RPMI7951 (cell line): ENCODE measurements around a stretch of chr10.

- RAMPAGE, long total RNA: no peak
These were observed 41.0 kb upstream of the DLG5 start for GRCh38 chr10:77967477-77967973.

DNA sequence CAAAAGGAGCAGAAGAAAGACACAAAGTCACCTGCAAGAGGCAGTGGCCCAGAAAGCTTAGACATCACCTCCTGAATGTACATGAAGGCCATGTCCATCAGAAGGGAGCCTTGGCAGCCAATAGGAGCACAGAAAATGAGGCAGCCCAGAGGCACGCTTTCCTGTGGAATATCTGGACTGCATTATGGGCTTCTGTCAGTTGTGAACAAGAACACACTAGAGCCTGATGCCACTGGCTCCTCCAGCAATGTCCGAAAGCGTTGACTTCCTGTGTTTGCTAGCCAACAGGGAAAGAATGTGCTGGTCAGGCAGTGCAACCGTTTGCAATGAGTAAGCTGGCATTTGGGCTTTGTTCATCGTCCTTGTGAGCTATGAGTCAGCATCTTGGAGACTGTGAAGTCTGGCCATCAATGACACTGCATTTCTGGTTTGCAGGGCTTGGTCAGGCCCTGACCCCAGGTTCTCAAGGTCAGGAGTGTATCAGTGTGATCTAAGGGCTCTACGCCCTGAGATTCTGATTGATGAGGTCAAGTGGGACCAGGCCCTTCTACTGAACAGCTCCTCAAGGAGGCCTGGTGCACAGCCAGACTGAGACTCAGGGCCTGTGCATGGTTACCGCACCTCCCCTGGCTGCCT, 222.4 kb downstream of the RPS24 start:
- RAMPAGE, long total RNA: no peak

- RAMPAGE, long total RNA: no peak
These were observed 368.3 kb downstream of the RPS24 start for GRCh38 chr10:78401943-78402413.

DNA sequence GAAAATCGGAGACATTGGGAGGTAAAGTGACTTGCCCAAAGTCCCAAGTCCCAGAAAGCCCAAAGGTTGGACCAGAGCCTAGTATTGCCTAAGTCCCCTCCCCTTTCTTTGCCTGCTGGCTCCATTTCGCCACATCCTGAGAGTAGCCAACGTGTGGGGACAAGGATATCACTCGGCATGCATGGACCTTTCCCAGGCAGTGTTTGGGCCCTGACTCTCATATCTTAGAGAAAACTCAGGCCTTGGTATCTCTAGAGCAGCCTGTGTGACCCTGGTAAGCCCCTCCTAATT, 294.2 kb upstream of the ZMIZ1 start:
- RAMPAGE, long total RNA: no peak

- RAMPAGE, long total RNA: no peak
These were observed 9.0 kb upstream of the ZMIZ1 start for GRCh38 chr10:79059737-79060259.

DNA sequence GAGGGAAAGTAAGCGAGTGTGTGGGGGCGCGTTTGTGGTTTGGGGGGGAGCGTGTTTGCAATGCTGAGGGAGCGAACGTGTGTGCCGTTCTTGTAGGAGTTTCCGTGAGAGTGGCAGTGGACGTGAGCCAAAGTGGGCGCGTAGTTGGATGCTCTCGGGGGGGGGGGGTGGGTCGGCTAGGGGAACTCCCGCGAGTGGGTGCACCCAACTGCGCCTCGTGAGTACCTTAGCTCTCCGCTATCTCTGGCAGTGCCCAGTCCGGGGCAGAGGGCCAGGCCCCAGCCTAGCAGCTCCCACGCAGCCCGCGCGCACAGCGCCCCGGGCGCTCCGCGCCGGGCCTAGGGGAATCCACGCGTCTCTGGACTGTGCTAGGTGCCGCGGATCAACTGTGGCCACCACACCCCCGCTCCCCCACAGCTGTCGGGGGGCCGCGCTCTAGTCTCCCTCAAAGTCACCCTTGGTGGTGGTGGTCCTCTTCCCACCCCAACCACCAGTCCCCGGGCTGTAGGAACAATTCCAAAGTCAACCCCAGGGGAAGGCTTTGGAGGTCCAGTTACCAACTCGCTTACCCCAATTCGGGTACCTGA, 842 bp upstream of the ZMIZ1 start:
- RAMPAGE, long total RNA: no peak

GRCh38 chr10:79077384-79078189, 8.8 kb downstream of the ZMIZ1 start:
- RAMPAGE, long total RNA: no peak

- RAMPAGE, long total RNA: no peak
These were observed 19.1 kb downstream of the ZMIZ1 start for GRCh38 chr10:79087368-79088776.

GRCh38 chr10:79148169-79149273, 79.8 kb downstream of the ZMIZ1 start:
- RAMPAGE, long total RNA: no peak

GRCh38 chr10:79237342-79238552, 109.5 kb upstream of the PPIF start:
- RAMPAGE, long total RNA: no peak

DNA sequence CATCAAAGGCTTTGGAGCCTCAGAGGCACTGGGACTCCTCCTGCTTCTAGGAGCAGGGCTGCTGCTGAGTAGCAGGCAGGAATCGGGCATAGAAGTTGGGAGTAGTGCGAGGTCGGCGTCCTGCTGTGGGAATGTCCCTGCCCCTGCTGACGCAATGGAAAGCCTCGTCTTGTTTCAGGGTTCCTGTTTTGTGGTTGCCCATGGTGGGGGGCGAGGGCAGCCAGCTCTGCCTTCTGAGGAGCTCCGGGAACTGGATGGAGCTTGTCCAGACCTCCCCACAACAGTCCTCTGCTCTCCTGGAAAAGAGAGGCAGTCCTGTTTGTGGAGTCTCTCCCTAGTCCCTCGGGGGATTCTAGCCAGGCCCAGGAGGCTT, 98.8 kb upstream of the PPIF start:
- RAMPAGE, long total RNA: no peak

- RAMPAGE, long total RNA: no peak
These were observed 81.2 kb upstream of the PPIF start for GRCh38 chr10:79266131-79266442.

DNA sequence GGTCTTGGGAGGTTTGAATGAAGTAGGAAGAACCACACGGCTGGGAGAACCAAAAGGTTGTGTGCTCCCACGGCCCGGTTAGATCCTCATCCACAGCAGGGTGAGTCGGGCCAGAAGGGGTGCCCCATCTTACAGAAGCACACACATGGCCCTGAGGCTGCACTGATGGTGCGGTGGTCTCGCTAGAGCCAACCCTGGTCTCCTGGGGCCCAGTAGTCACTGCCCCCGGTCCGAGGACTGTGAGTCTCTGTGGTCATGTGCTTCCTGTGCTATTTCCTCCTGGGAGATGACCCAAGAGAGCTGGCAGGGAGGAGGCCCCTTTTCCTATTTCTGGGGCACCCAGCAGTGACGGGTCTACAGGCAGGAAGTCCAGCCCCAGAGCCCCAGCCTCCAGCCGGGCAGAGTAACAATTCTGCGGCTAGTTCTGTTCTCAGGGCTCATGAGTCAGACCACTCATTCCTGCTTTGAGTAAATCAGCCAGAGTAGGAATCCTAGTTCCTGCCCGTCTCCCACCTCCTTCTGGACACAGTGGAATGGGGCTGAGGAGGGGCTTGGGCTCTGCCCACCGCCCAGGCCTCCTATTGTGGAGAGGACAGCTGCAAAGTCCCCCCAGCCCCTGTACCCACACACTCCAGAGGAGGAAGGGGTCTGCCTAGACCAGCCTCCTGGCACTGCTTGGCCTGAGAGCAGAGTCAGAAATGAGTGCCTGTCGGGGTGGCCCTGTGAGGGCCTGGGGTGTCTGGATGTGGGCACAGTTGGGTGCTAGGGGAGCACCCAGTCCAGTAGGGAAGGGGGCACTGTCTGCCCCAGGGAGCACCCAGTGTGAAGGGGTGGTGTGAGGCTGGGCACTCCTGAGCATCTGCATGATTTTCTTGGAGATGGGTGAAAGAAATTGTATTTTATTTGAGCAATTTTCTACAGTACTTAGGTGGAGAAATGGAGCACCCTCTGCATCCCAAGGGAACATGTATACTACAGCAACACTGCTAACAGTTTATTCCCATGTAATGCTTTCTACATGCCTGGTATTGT, 80.5 kb upstream of the PPIF start:
- RAMPAGE, long total RNA: no peak

DNA sequence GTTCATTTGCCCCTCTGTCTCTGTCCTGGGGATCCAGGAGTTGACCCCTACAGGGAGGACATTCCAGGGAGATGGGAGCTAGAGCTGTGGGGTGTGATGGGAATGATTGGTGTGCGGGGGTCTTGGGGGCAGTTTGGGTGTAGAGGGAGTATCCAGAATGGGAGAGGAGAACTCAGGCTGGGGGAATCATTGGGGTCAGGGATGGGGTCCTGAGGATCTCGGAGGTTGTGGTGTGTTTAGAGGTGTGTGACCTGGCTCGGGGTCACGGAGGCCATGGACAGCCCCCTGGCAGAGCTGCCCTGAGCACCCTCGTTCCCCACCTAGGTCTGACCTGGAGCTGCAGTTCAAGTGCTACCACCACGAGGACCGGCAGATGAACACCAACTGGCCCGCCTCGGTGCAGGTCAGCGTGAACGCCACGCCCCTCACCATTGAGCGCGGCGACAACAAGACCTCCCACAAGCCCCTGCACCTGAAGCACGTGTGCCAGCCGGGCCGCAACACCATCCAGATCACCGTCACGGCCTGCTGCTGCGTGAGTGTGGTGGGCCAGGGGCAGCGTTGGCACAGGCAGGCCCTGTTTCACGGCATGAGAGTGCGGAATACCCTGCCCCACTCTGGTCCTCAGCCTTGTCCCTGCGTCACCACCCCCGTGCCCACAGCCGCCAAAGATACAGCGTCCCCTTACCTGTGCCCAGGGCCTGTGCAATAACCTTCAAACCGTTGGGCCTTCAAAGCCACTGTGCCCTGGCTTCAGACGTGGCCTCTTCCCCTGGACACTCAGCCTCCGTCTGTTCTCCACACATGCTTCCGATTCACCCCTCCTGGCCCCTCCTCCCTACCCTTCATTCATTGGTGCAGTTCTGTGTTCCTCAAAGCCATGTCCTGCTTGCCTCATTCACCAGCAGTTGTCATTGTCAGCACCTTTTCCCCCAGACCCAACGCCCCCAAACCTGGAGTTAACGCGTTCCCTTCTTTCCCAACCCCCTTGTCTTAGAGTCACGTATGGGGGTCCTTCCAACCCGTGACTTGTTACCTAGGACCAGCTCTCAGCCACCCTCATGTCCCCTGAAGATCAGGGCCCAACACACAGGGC, 46.5 kb upstream of the PPIF start:
- RAMPAGE, long total RNA: no peak

DNA sequence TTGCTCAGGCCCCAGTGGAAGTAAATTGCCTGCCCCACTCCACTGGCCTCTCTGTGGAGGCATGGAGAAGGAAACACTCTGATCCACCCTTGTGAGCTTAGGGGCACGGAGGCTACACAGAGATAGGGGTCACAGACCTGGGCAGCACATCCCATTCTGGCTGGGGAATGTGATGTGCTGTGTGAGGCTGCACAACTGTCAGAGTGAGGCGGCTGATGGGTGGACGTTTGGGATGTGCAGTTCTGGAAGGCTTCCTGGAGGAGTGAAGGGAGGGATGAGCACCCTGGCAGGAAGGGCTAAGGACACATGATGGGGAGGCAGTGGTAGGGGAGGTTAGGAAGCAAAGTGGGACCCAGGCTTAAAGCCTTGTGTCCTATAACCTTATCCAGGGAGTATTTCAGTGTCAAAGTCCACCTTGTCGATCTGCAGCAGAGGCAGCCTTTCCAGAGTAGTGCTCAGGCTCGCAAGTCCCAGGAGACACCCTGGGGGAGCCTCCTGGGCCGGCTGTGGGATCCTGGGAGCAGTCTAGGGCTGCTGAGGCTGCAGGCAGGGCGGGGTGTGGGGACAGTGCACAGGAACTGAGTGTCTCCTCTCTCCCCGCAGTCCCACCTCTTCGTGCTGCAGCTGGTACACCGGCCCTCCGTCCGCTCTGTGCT, 45.6 kb upstream of the PPIF start:
- RAMPAGE, long total RNA: no peak

DNA sequence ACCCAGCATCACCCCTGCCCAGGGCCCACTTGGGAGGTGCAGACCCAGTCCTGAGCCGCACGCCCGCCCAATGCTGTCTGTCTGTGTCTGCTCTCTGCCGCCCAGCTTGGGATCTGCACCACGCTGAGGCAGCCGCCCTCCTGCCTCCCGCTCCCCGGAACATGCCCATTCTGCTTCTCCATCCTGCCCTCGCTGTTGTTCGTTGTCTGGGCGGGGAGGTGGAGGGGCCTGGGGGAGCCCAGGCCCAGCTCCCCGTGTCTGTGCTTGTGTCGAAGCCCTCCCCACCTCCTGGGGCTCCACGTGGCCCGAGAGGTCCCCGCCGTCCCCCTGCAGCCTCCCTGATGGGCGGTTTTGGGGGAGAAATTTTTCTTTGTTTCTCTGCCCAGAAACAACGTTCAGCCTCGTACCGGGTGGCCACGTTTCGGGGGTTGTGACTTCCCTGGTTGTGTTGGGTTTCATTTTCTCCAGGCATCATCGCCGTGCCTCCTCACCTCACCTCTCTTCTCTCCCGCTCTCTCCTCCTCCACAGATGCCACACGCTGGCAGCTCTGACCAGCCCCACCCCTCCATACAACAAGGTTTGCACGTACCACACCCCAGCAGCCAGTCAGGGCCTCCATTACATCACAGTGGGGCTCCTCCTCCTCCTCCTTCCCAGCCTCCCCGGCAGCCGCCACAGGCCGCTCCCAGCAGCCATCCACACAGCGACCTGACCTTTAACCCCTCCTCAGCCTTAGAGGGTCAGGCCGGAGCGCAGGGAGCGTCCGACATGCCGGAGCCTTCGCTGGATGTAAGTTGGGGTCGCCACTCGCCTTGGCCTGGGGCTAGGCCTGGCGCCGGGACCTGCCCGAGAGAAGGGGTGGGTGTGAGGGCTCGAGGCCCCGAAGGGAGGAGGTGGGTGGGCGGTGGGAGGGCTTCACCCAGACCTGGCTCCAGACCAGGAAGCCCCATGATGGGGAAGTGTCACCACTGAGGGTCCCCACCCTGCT, 36.6 kb upstream of the PPIF start:
- RAMPAGE, long total RNA: no peak

GRCh38 chr10:79311415-79312018, 35.8 kb upstream of the PPIF start:
- RAMPAGE, long total RNA: no peak

DNA sequence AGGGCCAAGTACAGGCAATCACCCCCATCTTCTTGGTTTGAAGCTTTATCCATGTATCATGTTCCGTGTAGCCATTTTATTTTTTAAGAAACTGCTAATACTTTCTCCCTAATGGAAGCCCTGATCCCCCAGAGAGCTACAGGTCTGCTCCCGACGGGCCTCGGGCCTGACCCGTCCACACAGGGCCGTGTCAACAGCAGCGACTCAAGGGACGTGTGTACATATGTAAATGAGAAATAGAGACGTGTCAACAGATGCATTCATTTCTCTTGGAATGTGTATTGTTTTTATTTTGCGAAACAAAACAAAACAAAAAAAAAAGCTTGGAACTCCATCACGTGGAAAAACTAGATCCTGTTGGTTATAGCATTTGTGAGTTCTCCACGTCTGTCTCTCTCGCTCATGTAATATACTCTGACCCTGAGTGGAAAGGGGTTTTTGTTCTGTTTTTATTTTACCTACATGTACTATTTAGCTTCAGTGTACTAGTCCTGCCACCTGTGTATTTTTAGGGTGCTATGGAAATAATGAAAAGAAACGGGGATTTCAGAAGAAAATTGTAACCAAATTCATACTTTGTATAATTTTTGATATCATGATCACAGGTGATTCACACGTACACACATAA, 31.6 kb upstream of the PPIF start:
- RAMPAGE, long total RNA: no peak

DNA sequence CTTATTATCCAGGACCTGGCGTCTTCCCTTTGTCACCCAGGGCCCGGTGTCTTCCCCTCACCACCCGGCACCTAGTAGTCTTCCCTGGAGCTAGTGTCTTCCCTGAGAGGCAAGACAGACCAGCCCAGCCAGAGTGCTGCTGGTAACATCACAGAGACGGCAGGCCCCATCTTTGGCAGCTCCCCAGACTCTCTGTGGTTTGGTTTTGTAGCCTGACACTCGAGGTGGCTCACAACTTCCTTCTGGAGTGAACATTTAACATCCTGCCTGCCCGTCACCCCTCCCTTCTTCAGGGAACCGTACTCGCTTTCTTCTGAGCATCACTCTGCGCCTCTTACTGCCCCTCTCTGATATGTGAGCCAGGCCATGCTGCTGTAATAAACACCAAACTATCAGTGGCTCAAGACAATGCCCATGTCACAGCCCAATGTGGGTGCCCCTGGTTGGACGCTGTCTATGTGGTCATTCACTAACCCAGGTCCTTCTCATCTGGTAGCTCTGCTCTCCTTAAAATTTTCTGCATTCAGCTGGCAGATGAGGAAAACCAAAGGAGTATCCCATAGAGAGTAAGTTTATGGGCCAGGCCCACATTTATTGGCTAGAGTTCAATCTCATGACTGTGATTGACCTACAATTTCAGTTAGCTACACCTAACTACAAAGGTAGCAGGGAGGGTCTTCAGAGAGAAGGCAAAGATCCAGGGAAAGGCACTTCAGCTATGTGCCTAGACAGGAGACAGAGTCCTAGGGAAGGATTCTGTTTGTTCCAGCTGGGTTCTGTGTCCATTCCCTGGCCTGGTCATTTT, 23.9 kb upstream of the PPIF start:
- RAMPAGE, long total RNA: no peak

- RAMPAGE, long total RNA: no peak
These were observed 2.6 kb downstream of the PPIF start for GRCh38 chr10:79349389-79350742.